Endodermal cell (in vitro differentiated cells): Measurements from ENCODE around the gene NRP2.

- PRO-cap: no peak
Measured at GRCh38 chr2:203720678-203721325, 14.4 kb downstream of the CD28 start.

DNA sequence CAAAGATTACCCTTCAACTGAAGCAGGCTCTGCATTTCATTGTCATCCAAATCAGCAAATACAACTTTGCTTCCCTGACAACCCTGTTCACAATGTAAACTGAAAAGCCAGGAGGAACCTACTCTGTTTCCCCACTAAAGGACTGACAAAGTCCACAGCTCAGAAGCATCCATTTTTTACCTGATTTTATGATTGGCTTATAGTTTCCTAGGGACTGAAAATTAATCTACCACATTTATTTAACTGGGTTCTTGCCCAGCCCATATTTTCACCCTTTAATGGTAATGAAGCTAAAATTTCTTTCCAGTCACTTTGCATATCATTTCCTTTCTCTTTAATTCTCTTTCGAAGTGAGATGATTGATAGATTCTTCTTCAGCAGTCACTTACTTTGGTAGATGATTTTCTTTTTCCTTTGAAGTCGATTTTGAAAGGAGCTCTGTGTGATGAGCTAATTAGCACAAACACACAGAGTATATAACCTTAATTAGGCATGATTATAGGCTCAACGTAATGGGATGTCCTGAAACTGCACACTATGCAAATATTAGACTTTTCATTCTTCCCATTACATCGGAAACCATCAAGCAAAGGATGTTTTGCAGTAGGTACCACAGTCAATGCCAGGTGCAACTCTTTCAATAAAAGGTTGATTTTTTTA is 6.5 kb upstream of the CTLA4 start:
- PRO-cap: no peak

DNA sequence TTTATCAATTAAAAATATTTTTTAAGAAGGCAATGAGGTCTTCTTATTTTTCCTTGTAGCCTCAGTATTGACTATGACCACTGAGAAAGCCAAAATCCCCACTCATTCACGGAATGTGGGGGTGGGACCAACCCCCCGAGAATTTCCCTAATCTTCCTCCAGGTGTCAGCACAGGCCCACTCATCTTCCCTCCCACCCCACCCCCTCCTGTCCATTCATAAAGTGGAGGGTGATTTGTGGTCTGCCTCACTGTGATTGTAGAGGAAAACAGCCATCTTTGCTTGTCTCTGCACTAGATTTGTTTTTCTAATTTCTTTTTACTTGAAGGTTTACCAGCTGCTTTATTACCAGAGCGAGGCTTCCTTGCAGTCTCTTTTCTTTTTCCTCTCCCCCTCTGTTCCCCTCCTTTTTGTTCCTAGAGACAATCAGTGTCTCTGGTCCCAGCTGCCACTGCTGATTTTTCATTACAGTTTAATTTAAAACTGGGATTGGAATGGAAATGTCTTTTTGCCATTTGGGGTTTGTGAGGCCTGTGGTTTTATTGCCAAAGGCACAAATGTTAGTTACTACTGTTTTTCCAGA is 171.8 kb downstream of the ICOS start:
- PRO-cap: no peak

DNA sequence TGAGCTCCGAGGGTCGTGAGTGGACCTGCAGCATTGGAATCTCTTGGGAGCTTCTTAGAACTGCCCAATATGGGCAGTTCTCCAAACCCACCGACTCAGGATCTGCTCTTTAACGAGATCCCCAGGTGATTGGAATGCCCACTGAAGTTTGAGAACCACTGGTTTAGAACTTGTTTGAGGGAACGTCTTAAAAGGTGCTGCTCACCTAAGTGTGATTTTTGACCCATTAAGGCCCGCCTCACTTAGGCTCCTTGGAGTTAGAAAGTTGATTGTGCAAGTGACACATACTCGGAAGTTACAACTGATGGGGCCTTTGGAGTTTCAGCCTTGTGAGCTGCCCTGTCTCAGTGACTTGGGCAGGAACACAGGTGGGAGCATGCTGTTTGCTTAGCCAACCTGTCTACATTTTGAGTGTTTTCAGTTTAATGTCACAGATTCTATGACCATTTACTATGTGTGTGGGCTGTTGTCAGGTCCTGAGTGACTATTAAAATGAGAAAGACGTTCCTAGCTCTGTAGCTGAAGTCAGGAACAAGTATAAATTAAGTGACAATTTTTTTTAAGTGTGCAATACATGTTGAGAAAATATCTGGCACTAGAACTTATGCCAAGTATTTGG is 1.1 kb downstream of the PARD3B start:
- PRO-cap: no peak

DNA sequence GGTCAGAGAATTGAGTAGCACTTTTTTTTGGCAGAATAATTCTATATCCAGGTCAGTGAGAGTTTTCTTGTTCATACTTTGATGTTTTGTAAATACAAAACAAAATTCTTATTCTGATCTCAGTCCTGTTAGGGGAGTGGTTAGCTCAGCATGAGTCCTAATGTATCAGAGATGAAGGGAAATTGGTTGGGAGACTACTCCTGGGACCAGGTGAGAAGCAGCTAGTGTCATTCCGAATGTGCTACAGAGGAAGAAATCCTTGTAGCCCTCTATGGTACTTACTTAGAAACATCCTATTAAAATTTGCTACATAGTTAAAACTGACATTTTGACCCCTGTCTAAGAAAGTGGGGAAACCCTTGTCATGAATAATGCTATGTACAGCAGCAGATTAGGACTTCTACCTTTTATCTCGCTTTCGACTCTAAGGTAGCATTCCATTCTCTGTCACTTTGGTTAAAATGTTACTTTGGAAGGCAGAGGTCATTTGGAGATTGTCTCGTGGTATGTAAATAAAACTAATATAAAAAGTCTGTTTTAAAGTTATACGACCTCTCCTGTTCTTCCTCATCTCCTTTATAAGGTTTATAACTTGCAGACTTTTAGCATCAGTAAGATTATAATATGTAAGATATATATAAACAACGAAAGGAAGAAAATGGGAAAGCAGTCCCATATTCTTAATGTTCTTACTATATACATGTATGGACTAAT is 65.9 kb downstream of the PARD3B start:
- PRO-cap: no peak

DNA sequence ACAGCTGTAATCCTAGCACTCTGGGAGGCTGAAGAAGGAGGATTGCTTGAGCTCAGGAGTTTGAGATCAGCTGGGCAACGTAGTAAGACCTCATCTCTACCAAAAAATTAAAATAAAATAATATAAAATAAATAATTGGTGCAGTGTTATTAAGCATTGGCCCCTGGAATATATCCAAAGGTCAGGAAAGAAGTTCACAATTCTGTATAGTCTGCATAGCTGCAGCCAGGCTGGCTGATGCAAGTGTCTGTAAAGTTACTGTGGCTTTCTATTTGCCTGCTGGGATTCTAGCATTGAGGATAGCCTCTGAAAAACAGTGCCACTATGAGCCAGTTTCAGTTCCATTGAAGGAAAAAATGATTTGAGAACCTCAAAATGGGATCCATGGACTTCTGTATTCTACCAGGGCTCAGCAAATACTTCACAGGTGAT is 208.5 kb downstream of the PARD3B start:
- PRO-cap: no peak

GRCh38 chr2:204860126-204860581 is 314.9 kb downstream of the PARD3B start:
- PRO-cap: no peak

DNA sequence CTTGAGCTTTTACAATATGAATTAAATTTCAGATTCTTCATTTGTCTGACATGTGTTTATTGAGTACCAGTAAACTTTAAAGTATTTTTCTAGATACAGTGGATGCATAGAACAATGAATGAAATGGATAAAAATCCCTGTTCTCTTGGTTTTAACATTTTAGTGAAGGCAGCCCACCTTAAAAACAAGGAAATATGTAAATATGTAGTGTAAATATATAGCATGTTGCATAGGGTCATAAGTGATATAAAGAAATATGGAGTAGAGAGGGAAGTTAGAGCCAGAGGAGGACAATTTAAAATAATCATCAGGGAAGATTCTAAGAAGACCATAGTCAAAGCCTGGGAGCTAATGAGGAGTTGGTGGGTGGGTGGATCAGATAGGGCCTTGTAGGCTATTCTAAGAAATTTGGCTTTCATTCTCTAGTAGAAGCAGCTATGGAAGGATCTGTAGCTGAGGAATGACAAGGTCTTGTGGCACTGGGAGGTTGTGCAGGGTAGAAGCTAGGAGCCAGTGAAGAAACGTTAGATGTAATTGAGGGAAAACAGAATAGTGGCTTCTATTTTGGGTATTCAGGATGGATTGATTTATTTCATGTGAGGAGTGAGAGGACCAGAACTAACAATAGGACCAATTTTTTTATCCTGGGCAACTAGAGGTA is 371.7 kb downstream of the PARD3B start:
- PRO-cap: no peak

DNA sequence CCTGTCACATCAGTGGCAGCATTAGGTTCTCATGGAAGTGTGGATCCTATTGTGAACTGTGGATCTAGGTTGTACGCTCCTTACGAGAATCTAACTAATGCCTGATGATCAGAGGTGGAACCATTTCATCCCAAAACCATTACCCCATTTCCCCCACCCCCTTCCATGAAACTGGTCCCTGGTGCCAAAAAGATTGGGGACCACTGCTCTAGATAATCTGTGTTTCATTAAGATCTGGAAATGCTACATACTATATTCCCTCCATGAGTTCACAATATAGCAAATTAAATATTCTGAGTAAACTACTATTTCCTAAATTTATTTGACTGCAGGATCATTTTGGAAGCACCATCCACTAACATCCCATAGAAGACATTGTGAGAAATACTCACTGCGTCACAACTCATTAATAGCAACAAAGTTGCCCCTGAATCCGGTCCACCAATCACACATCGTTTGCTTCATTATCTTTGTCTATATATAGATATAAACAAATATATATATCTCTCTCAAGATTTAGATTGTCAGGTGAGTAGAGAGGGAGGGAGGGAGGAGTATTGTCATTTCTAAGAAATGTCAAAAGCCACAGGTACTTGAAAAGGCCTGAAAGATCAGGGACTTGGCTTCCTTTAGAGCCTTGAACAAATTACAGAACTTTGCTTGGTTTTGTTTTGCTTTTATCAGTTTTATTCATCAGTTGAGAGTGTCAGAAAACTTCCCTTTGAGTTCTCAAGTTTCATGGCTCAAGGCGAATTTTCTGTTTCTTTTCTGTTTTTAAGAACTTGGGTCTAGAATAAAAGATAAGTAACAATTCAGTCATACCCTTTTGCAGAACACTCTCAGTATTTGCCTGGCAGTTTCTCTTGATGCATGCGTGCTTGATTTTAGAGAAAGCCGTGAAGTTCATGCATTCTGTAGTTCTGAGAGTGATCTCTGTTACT is 531.6 kb downstream of the PARD3B start:
- PRO-cap: no peak

GRCh38 chr2:205682111-205683360 is at the start of gene NRP2:
Gene NRP2 (plus strand): TSS chr2:205682501.
- PRO-cap: bidirectional peak, plus-strand start at chr2:205682501, minus-strand start at chr2:205682355

DNA sequence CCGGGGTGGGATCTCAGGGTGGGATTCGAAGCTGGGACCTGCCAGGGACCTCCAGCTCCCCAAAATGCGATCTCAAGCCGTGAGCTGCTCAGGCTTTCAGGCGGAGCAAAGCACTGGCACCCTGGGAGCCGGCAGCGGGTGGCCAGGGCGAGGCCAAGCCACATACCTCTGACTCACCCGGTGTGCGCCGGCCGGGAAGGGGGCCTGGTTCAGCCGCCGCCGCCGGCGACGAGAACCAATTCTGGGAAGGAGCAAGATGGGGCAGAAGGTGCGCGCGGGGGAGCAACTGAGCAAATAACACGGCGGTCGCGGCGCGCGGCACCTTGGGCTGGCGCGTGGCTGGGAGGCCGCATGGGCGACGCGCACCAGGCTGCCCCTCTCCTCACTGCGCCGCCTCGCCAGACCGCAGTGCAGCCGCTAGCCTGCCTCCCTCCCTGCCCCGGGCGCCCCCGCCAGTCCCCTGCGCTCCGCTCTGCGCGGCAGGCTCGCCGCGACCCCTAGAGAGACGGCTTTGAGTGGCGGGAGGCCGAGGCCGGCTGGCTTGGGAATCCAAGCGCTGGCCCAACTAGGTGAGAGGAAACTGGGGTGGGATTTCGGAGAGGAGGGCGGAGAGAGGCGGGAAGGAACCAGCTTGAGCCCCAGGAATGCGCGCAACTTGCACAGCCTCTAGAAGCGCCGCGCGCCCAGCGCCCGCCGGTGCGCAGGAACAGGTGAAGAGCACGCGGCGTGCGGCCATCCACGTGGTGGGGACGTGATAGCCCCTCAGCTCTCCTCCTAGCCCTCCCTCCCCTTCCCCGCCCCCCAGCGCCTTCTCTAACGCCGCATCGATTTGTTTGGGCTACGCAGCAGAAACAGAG is 3.2 kb downstream of the NRP2 start:
- PRO-cap: bidirectional peak, plus-strand start outside the sequence, minus-strand start at position 115 of the sequence; bidirectional peak, plus-strand start at position 669 of the sequence, minus-strand start at position 646 of the sequence

- PRO-cap: no peak
Measured at GRCh38 chr2:205771057-205771456, 88.8 kb downstream of the NRP2 start.

DNA sequence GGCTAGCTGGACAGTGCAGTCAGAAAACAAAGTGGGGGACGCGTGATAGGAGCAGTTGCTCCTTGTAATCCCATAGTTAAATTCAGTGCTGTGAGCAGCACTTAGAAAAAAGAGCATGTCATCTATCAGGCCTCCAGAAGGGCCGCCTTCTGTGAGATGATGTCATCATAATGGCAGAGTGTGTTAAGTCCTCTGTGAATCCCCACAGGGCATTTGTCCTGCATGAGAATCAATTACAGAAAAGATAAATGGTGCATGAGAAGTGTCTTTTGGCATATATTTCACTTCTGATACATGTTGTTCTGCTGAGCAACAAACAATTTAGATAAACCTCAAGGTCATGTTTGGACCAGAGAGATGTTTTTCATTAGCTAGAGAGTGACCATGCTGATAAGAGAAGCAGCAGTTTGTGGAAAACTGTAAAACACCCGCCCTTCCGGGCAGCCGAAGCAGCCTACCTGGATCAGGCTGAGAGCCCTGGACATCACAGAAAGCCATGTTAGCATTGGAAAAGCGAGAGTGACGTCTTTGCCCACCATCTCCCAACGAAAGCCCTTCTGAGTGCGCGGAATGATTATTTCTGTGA is 183.4 kb downstream of the INO80D start:
- PRO-cap: no peak

DNA sequence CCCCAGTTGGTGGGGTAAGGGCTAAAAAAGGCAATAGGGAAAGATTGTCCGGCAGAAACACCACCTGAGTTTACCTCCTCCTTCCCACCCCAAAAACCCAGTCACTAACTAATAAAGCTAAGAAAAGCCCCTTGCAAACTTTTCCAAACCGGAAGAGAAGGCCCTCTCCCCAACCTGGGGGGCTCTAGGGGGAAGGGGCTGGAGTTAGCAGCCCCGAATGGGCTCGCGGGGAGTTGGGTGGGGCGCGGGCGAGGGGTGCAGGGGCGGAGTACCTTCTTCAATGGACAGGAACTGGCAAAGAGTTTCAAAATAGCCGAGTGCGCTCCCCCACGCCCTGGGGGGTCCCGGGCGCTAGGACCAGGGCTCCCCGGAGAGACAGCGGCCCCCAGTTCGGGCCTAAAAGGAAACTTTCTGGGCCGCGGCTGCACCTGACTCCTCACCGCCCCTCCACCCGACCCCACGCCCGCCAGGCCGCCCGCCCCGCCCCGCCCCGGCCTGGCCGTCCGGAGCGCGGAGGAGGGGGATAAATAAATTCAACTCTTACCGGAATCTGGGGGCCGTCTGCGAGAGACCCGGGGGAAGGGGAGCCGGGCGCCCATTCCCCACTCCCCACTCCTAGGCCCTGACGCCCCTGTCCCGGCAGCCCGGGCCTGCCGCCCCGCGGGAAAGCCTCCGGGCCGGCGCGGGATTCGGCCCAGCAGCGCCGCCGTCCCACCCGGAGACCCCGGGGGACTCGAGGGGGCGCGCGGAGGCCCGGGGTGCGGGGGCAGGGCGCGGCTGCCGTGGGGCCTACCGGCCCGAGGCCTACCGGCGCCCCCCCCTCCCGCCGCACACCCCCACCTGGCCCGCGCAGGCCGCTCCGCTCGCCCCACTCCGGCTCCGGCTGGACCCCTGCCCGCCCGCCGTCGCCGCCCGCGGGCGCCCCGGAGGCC is 933 bp downstream of the INO80D start:
- PRO-cap: bidirectional peak, plus-strand start at position 399 of the sequence, minus-strand start at position 396 of the sequence; bidirectional peak, plus-strand start at position 557 of the sequence, minus-strand start at position 461 of the sequence

GRCh38 chr2:206144661-206145035 is 14.6 kb downstream of the NDUFS1 start:
- PRO-cap: no peak

- PRO-cap: no peak
Measured at GRCh38 chr2:206267581-206267780, 7.0 kb upstream of the ZDBF2 start.

- PRO-cap: no peak
Measured at GRCh38 chr2:206699964-206700524, 18.2 kb downstream of the DYTN start.

GRCh38 chr2:207091138-207091866 is 74.4 kb downstream of the KLF7 start:
- PRO-cap: no peak

DNA sequence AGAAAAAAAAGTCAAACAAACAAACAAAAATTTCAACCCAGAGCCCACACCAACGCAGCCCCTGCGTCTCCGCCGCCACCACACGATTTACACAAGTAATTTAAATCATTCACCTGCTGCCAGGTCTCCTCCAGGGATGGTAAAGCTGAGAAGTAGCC is 515 bp downstream of the KLF7 start:
- PRO-cap: bidirectional peak, plus-strand start at position 108 of the sequence, minus-strand start at position 91 of the sequence

GRCh38 chr2:207229017-207229535 is 63.3 kb upstream of the KLF7 start:
- PRO-cap: no peak